Sciatic nerve (tissue), 1 donor: ENCODE results near the genes SLC6A13 and RAD52.

DNA sequence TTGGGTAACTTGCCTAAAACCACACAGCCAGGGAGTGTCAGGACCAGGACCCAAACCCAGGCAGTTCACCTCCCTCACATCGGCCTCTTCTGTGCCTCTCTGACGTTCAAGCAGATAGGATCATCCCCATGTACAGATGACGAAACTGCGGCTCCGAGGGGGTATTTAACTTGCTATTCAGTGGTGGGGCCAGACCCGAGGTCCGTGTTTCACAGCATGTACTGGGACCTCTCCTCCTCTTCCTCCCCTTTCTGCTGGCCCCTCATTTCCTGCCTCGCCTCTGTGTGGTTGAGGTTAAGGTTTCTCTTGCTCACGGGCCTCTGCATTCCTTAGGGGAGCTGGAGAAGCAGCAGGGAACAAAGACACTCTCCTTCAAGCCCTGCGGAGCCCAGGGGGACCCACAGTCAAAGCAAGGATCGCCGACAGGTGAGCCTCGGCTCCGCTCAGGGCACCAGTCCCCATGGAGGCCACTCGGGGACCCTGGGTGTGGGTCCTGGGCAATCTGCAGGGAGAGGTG lies 45.2 kb downstream of the SLC6A12 start:
- PRO-cap, result no peak

DNA sequence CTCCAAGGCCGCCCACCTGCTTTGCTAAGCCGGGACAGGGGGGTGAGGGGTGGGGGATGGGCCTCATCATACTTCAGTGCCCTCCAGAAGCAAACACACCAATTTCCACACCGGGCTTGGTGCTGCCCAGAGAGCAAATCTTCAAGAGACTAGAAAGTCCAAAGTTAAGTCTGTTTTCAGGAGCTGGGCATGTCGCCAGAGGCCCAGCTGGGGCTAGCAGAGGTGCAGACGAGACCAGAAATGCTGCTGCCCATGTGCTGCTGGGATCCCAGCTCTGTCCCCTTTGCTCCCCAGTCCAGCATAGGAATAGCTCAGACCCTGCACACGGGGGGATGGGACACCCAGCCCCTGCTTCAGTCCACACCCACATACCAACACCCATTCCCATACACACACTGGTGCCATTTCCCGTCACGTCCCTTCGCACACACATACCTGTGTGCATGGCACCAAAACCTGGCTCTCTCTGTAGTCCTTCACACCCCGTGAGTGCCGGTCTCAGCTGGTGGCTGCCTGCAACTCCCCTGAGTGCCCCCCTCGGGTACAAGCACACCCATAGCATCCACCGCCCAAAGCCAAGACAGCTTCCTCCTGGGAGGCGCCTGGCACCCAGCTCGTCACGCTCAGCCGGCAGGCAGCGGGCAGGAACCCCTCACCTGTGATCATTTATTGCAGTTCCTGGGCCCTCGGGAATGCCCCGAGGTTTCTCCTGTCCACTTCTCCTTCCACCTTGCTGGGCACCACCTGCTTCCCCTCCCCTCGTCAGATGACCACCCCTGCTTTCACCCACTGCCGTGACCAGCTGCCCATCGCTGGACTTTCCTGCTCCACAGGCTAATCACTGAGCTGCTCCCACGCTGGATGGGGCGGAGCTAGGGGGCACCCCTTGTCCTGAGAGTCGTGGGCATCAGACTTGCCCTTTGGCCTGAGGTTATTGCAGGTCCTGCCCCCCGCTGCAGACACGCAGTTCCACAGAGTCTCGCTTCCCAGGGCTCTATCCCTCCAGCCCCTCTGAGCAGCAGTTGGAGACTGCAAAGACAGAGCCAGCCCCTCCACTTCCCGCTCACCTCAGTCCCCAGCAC lies 761 bp downstream of the SLC6A12 start:
- PRO-cap, result no peak

DNA sequence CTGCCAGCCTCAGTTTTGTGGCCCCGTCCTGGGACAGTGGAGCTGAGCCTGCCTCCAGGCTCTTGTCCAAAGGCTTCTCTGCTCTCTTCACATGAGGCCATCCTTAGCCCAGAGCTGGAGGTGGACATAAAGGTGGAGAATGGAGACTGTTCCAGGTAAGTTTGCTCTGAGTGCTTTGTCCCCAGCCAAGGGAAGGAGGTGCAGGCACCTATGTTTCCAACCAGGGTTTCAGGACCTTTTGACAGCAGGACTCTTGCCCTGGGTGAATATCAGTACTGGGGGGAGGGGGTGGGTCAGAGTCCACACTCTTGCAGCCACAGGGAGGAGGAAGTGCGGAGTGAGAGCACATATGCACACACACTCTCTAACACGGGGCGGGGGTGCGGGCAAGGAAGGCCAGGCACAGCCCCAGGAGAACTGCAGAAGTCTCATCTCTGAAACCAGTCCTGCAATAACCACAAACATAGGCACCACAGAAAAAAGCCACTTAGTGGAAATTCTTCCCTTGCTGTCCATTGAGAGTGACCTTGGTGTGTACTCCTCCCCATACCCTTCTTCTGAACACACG lies 23.5 kb upstream of the SLC6A12 start:
- PRO-cap, result no peak

GRCh38 chr12:262570-263191 lies at the start of gene SLC6A13:
SLC6A13 (minus strand) TSS chr12:262836.
- PRO-cap, result bidirectional peak, plus-strand start at chr12:263006, minus-strand start at chr12:262836

DNA sequence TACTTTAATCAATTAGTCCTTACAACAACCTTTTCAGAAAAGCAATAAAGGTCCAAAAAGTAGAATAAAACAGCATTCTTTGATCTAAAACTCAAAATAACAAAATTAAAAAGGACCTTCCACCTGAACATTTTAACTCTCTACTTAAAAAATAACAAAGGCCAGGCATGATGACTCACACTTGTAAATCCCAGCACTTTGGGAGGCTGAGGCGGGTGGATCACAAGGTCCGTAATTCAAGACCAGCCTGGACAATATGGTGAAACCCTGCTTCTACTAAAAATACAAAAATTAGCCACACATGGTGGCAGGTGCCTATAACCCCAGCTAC lies 30.6 kb downstream of the KDM5A start:
- PRO-cap, result no peak

DNA sequence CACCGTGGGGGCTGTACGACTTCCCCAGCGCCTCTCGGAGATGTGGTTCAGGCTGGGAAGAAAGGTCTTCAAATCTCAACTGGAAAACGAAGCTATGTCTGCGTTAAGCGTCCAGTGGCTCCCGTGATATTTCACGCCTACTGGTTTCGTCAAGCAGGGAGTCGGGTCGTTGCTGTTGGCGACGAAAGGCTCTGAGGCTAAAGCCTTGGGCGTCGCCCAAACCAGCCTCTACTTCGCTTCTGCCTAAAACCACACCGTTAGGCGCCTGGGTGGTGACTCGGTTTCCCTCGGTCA lies 342 bp upstream of the B4GALNT3 start:
- PRO-cap, result no peak

- PRO-cap, result no peak
Observed at GRCh38 chr12:462617-463504, 3.1 kb downstream of the B4GALNT3 start.

DNA sequence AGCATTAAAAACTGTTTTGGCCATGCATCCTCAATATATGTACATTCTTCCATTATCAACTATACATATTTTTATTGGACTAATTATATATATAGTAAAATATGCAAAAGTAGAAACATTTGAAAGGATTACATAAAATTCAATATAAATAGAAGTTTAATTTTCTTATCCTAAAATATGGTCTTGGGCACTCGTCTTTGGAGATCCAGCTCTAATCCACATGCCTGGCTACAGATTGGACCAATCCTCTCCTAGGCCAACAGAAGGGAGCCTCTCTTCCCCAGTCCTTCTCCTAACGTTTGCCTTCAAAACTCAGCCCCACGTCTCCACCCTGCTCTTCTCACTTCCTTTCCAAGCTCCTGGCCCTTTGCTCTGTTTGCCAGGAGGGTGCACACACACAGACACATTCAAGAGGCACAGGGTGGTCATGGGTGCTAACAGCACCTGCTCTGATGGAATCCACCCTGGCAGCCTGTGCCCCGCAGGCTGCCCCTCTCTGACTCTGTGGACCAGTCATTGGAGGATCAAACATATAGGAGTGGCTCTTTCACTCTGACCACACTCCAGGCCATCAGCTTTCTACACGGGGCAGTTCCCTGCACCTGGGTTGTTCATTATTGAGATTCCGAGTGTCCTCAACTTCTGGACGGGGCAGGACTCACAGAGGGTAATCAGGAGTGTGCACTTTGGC lies 95.0 kb downstream of the NINJ2 start:
- PRO-cap, result no peak

DNA sequence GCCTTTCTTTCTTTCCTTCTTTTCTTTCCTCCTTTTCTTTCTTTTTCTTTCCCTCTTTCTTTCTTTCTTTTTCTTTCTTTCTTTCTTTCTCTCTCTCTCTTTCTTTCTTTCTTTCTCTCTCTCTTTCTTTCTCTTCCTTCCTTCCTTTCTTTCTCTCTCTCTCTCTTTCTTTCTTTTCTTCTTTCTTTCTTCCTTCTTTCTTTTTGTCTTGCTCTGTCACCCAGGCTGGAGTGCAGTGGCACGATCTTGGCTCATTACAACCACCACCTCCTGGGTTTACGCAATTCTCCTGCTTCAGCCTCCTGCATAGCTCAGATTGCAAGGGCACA lies 52.1 kb downstream of the NINJ2 start:
- PRO-cap, result no peak

- PRO-cap, result no peak
Observed at GRCh38 chr12:728747-729212, 23.6 kb upstream of the WNK1 start.

DNA sequence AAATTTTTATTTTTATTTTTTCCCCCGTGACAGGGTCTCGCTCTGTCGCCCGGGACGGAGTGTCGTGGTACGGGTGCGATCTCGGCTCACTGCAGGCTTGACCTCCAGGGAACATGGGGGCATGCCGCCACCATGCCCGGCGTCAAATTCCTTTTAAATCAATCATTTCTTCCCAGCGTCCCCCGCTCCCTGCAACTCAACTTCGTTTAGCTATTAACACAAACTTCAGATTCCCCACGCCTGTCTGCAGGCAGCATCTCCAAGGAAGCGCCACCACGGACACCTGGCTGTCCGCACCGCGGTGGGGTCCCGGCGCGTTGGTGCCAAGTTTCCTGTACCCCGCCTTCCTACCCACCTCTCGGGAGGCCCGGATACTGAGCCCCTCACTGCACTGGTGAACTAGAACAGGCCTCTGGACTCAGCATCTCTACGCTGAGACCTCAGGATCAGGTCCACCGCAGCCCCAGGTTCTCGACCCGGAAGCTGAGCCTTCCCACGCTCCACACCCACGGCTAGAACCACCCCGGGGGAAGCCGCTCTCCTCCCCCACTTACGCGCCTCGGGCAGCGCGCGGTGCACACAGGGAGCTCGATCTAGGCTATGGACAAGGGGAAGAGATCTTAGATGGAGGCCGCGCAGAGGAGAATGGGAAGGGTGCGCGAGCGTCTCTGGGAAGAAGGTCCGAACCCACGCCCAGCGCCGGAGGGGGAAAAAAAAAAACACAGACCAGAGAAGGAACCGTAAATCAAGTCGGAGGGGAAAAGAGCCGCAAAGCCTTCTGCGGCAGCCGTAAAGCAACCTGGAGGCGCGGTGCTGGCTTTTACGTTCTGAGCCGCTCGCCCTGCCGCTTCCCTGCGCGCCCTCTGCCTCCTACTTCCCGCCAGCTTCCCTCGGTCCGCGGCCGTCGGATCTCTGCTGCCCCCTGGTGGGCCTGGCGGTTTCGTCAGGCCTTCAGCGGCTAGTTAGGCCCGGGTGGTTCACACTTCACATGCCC lies at the start of gene RAD52:
Gene RAD52 (minus strand): TSS at position 647 of the 994 bp plus-strand sequence.
- PRO-cap, result bidirectional peak, plus-strand start at position 228 of the sequence, minus-strand start at position 88 of the sequence; bidirectional peak, plus-strand start outside the sequence, minus-strand start at position 647 of the sequence

DNA sequence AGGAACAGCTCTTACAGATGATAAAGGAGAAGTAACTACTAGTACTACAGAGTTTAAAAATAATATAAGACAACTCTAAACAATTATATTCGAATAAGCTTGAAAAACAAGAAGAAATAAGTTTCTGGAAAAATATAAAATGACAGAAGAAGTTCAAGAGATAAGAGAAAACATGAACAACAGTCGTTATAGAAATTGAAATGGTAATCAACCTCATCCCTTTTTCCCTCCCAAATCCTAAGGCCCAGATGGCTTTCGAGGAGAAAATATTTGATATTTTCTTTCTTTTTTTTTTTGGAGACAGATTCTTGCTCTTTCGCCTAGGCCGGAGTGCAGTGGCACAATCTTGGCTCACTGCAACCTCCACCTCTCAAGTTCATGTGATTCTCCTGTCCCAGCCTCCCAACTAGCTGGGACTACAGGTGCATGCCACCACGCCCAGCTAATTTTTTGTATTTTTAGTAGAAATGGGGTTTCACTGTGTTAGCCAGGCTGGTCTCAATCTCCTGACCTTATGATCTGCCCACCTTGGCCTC lies 133.8 kb downstream of the ERC1 start:
- PRO-cap, result no peak

DNA sequence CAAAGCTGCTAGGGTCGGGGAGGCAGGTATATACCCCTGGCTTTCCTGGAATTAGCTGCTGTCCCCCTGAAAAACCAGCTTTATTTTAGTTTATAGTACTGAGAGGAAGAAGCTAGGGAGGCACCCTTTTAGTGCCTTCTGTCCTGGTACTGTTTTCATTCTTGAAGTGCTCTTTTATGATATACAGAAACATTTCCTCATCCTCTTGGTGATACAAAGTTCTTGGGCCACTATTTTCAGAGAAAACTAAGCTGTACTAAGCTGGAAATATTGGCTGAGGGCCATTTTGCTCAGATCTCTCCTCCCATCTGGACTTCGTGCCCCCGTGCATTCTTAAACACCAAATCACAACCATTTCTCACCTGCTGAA lies 159.0 kb downstream of the FBXL14 start:
- PRO-cap, result no peak

DNA sequence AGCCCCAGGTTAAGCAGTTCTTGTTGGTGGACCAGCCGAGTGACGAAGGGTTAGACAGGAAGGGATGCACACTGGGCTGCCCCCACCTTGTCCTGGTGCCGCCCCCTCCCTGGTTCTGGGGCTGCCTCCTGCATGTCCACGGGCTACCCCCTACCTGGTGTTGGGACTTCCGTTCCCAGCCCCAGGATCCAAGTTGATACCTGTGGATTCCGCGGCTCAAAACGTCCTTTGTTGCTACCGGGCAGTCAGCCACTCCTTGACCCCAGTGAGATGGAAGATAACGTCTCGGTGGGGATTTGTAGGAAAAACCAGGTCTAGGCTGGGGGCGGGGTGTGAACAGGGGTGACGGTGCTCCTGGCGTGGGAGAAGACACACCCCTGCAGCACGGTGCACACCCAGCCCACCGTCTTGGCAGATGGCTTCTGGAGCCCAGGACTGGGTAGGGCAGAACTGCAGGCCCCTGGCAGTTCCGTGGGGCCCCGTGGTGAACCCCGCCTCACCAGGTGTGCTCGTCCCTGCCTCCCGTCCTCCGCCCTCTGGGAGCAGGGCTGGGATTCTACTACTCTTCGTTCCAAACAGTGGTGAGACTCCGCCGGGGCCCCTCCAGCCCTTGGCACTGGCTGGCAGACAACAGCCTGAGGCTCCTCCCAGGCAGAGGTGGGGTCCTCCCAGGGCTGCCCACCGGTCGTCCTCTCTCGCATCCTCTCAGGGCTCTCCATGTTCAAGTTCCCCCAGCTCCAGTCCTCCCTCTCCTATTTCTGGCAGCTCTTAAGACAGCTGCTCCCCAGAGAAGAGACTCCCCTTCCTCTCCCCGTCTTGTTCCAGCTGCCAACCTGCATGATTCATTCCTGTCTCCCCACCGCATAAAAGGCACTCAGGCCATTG lies 75.6 kb downstream of the FBXL14 start:
- PRO-cap, result no peak

DNA sequence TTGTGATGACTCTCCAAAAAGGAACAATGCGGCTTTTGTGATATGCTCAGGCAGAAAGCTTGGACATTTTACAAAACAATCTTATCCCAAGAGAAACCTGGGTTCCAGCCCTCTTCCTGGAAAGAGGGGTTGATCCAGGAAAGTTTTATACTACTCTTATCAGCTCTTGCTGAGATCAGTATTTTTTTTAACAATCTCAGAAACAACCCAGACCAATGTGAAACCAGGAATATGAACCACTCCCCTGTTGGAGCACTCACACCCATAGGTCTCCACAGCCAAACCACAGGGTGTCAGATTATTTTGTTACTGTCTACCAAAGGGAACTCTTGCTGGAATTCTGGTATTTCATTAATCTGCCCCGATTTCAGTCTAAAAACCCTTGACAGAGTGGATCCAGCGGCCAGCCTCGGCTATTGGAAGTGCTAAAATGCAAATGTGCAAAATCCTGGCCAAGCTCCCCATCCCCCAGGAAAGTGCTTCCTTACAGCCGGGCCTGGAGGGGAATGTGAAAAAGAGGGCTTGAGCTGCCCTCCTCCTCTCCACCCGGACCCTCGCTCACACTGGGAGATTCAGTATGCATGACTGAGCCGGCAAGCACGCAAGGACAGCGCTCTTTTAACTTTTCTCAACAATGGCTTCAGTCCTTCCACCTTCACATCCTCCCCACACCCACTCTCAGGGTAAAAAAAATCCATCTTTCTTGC lies 4.0 kb downstream of the FBXL14 start:
- PRO-cap, result no peak

- PRO-cap, result unidirectional peak, plus-strand start at chr12:1605494
Observed at GRCh38 chr12:1605137-1605552, 10.8 kb upstream of the FBXL14 start.

GRCh38 chr12:1631143-1631771 lies 2.2 kb downstream of the WNT5B start:
- PRO-cap, result no peak

- PRO-cap, result no peak
Observed at GRCh38 chr12:1662557-1663585, 28.0 kb upstream of the ADIPOR2 start.

- PRO-cap, result no peak
Observed at GRCh38 chr12:1669992-1670854, 20.6 kb upstream of the ADIPOR2 start.

GRCh38 chr12:1784085-1784708 lies 36.2 kb upstream of the LRTM2 start:
- PRO-cap, result no peak